ENCODE measurements around a stretch of chr1.

DNA sequence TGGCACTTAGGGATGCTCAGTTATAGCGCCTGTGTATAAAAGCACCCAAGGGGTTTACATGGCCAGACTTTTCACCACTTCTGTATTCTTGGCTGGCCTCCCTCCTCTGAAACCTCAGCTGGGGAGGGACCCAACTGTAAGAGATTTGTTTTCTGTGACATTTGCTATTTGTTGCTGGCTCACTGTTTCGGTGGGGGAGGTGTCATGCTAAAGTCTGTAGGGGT is 159.9 kb downstream of the FASLG start:
- PRO-cap, result no peak

GRCh38 chr1:172819087-172819640 is 160.3 kb downstream of the FASLG start:
- PRO-cap, result no peak

DNA sequence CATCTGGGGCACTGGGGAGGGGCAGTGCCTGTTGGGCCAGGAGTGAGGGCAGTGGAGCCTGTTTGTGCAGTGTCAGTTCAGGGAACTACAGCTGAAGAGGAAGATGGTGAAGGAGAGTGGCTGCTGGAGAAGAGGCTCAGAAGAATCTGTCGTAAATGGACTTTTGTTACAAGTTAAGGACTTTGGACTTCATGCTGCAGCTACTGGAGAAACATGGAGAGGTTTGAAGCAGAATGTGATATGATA is 3.2 kb upstream of the TNFSF4 start:
- PRO-cap, result no peak

DNA sequence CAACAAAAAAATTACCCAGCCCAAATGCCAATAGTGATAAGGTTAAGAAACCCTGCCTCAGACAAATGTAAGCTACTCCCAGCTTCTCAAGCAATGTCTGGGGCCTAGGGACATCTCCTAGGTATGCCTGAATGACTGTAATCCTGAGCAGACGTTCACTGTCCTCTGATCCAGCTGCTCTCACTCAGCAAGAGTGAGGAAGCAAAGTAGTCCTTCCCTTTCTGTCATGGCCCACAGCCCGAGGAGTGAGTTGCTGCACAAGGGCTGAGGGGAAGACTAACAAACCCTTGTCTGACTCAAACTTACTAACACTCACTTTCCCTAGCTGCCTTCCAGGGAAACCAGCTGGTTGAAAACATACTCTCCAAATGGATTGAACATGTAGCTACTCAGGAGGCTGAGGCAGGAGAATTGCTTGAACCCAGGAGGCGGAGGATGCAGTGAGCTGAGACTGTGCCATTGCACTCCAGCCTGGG is 124.9 kb upstream of the TNFSF4 start:
- PRO-cap, result no peak

- PRO-cap, result no peak
Observed at GRCh38 chr1:173409680-173410041, 67.5 kb upstream of the PRDX6 start.

DNA sequence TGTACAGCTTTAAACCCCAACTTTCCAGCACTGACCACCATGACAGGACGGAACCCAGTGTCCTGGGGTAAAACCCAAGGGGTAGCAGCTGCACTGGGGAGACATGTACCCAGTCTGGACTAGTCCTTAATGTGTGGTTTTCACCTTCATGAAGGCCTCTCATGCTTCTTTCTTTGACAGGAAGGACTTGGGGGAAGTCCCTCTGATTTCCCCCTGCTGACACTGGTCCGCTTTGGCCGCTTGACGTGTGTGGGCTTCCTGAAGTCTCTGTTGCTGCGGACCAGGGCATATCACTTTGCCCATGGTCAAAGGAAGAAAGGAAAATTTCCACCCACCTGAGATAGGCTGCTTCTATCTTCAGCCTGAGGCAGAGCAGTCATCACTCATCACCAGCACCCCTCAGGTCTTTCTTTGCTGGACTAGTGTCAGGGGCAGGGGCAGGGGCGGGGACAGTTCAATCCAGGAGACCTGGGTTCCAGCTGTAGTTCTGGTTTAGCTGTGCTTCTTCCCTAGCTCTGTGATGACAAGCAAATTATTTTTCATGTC is 66.2 kb upstream of the PRDX6 start:
- PRO-cap, result no peak

- PRO-cap, result bidirectional peak, plus-strand start at chr1:173477791, minus-strand start at chr1:173477727; bidirectional peak, plus-strand start at chr1:173478002, minus-strand start at chr1:173477857; bidirectional peak, plus-strand start at chr1:173478302, minus-strand start at chr1:173478170
Observed at GRCh38 chr1:173477431-173478457, 609 bp downstream of the PRDX6 start.

GRCh38 chr1:173485266-173485737 is 8.2 kb downstream of the PRDX6 start:
- PRO-cap, result no peak

- PRO-cap, result no peak
Observed at GRCh38 chr1:173719801-173720738, 5.3 kb downstream of the KLHL20 start.

- PRO-cap, result no peak
Observed at GRCh38 chr1:173733623-173734424, 19.0 kb downstream of the KLHL20 start.

- PRO-cap, result bidirectional peak, plus-strand start at chr1:173868380, minus-strand start at chr1:173867991
Observed at GRCh38 chr1:173867936-173868132, 346 bp upstream of the ZBTB37 start.

GRCh38 chr1:173998662-173999066 is 23.5 kb downstream of the RC3H1 start:
- PRO-cap, result unidirectional peak, minus-strand start at chr1:173998850

GRCh38 chr1:174021432-174022224 is 529 bp downstream of the RC3H1 start:
- PRO-cap, result unidirectional peak, plus-strand start at chr1:174021746

GRCh38 chr1:174238702-174239394 is 79.5 kb downstream of the RABGAP1L start:
- PRO-cap, result no peak

- PRO-cap, result no peak
Observed at GRCh38 chr1:174239581-174239924, 80.2 kb downstream of the RABGAP1L start.

DNA sequence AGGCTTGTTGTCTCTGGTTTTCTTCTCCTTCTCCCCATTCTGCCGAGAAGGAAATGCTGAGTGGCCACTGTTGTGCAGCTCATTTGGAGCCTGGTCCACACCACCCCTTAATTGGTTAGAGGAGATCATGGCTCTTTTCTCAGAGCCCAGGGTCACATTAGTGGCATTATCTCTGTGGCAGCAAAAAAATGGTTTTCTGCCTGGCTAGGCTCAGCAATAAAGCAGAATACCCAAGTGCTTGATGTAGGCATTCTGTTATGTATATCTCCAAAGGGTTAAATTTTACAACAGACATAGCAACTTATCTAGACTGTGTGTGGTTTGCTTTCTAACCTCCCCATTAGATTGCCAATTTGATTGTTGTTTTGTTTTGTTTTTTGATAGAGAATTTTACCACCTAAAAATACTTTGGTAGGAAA is 199.2 kb upstream of the CACYBP start:
- PRO-cap, result no peak

GRCh38 chr1:174966900-174967372 is 32.8 kb upstream of the CACYBP start:
- PRO-cap, result no peak

DNA sequence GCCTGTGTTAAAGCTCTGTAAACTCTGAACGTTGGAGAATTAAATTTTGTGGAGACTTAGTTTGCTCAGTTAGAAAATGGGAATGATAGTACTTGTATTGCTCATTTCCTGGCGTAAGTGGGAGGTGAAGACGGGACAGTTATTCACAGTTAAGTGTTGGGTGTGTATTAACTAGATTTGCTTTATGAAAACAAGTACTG is 998 bp downstream of the CACYBP start:
- PRO-cap, result no peak

GRCh38 chr1:175072276-175073158 is 4.9 kb downstream of the TNN start:
- PRO-cap, result no peak

DNA sequence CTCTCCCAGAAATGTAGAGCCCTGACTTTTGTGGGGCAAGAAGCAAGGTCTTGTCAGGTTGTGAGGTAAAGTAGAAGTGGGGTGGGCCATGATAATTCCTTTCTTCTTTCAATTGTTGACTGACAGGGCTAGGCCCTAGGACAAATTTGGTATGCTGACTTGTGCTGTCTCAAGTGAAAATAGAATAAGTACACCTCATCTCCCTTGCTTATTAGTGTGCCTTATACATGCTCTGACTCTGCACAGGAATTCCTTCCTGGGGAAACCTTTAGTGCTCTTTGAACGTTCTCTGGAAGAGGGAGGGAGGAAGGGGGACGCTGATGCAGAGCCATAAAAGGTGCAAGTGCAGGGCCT is 26.0 kb upstream of the KIAA0040 start:
- PRO-cap, result no peak